LHCN-M2 (cell line): ENCODE measurements around a stretch of chr14.

DNA sequence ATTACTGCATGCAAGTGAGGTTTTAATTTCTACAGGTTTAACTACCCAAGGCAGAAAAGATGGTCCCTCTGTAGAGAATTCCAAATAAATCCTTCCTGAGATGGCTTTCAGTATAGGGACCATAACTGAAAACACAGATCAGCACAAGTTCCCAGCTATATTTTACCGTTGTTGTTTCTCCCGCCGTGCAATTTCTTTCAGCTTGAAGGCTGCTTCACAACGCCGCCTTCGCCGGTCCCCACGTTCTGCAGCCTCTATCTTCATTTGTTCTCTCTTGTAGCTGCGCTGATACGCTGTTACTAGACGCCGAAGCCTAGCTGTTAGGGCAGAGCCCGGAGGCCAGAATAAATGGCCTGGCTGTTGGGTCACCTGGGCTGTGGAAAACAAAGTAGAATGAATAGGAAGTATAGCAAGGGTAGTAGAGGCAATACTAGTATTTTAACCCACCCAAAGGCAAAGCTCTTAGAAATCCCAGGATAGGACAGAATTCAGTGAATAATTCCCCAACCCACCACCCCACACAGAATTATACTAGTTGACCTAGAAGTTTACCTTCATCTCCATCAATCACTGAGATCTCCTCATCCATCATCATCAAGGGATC is 11.0 kb upstream of the SUPT16H start:
- RAMPAGE, long total RNA: no peak

DNA sequence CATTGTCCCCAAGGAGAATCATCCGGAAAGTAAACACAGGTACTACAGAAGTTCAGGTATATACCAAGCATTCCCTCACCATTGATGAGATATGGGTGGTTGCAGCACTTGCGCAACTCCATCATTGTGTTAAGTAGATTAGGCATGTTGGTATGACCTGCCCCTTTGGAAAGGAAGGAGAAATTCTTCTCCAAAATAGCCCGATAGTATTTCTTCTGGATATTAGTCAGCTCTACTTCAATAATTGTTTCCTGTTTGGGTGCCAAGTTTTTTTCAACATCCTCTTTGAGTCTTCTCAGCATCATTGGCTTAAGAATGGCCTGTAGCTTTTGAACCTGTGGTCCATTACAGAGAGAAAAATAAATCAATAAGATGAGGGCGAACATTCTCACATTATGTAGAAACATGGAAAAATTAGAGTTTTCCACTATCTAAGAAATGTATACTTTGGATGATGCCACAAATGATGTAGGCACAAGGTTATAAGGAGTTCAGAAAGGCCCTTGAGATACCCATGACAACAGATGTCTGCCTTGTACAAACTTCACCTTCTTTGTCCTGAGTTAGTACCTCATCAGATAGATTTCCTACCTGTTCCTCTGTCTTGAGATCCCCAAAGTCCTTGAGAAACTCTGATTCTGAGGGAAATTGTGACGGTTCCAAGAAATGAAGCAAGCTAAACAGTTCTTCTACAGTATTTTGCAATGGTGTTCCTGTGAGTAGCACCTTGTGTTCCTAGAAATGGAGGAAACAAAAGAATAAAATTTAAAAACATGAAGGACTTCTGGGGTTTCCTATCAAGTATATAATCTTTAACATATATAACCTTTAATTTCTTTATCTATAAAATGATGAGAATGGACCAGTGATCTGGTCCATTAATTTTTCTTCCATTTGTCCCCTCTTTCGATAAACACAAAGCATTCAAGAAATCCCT is 21.6 kb upstream of the SUPT16H start:
- RAMPAGE, long total RNA: no peak

- RAMPAGE, long total RNA: no peak
Measured at GRCh38 chr14:21427666-21428387, 28.1 kb downstream of the CHD8 start.

DNA sequence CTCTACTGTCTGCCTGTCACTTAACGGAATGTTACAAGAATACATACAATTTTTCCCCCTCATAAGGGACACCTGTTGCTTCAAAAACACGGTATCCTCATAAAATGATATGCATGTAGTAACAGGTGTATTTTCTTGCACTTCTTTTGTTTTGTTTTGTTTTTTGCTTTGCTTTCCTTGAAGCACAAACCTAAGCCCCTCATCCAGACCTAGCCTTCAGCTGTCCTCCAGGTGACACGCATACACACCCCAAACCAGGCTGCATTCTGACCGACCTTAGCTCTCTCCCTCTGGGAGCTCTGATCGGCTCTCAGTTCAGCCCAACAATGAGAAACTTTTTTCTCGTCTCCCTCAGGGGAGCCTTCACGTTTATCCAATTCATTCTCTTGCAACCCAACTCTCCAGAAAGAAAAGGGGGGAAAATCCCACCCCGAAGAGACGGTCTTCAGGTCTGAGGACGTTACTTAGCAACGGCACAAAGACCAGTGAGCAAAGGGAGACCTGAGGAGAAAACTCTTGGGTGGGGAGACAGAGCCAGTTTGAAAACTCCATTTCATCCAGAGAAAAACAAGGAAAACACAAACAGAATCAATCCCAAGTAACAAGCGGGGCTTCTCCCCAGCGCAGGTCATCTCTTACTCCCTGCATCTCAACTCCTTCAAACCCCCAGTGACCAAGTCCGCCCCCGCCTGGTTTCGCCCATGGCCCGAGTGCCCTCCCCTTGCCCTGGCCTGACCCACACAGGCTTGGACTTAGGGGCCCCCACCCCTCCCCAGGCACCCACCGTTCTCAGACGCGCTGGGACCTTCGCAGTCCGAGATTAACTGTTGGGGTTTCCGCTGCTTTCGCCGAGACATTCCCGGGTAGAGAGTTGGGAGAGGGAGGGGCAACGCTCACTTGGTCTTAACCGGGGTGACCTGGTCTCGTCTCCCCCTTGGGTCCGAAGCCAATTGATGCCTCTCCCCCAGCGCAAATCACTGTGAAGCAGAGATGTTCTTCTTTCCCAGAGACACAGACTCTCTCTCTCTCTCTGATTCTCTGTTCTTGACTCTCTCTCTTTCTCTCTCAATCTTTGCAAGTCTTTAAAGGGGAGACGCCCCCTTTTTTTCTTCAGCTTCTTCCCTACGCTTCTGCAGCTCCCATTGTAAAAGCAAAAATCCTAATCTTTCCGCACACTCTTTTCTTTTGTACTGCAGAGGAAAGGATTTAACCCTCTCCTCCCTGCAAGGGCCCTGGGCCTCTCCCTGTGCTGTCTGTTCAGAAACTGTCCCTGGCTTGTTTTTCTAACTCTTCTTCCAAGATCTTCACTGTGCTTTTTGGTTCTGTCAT is 10.4 kb upstream of the SALL2 start:
- RAMPAGE, long total RNA: no peak

DNA sequence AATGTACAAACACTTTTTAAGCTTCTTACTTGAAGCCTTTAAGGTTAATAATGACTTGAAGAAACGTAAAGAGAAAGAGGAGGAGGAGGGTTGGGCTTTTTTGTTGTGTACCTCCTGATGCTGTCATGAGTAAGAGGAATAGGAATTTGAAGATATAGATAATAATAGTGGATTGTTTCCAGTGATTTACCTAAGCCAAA is 126.5 kb upstream of the OR4E1 start:
- RAMPAGE, long total RNA: no peak

- RAMPAGE, long total RNA: no peak
Measured at GRCh38 chr14:21846908-21847518, 173.4 kb upstream of the OR4E1 start.

- RAMPAGE, long total RNA: no peak
Measured at GRCh38 chr14:21860945-21861612, 187.5 kb upstream of the OR4E1 start.

- RAMPAGE, long total RNA: no peak
Measured at GRCh38 chr14:22096923-22097471, 423.4 kb upstream of the OR4E1 start.

DNA sequence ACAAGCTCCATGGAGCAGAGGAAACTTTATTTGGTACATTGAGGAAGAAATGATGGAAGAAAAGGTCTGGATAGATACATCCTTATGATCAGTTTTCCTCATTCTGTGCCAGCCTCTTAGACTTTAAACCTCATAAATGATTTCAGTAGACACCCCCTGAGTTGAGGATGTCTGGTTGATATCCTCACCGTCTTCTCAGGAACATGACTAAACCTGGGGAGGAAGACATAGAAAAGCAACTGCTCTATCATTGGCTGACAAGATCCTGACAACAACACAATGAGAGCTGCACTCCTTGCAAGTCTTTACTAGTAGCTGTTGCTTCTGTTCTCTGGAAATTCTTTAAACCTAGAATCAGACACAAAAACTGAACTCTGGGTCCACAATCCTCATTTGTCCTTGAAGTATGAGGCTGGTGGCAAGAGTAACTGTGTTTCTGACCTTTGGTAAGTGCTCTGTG is 449.5 kb upstream of the OR4E1 start:
- RAMPAGE, long total RNA: no peak

DNA sequence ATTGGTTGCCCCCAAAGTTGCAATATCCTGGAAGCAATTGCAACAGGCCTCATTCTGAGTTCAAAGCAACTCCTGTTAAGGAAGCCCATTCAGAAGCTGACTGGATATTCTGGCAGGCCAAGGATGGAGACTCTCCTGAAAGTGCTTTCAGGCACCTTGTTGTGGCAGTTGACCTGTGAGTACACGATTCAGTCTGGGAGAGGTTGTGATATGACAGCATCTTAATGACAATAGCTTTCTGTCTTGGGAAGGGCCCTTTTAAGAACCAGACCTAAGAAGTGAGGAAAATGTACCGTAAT is 420.8 kb downstream of the DAD1 start:
- RAMPAGE, long total RNA: no peak

DNA sequence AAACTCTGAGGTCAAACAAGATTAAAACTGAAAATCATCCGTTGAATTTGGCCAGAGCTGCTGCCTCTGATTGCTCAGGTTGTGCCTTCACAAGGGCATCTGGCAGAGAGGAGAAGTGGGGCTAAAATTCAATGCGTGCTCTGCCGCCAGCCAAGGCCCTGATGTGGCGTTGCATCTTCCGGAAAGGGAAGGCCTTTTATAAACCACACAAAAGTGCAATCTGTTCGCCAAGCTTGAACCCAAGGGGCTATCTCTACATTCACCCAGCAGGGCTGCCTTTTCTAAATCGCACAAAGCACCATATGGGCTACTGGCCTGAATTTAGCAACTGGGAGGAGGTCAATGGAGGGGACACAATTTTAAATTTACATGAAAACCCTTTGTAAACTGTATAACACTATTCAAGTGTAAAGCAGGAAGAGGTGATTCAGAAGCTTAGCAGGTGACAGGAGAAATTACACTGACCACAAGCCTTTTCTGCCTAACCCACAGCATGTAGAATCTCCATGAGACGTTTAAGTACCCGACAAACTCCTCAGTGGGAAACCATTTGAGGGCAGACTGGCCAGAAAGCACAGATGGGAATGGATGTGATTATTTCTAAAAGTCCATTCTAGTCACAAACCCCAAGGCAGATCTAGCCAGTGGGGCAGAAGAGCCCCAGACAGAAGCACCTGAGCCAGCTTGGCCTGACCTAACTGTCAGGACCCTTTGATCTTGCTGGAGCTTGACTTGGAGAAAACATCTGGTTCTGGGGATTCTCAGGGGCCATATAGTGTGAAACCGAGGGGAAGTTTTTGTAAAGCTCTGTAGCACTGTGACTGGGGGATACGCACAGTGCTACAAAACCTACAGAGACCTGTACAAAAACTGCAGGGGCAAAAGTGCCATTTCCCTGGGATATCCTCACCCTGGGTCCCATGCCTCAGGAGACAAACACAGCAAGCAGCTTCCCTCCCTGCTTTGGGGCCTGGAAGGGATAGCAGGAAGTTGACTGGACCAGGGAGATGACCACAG is 140.4 kb downstream of the DAD1 start:
- RAMPAGE, long total RNA: no peak

- RAMPAGE, long total RNA: no peak
Measured at GRCh38 chr14:22478630-22479102, 110.4 kb downstream of the DAD1 start.

GRCh38 chr14:22489918-22491058 is 98.7 kb downstream of the DAD1 start:
- RAMPAGE, long total RNA: no peak

- RAMPAGE, long total RNA: no peak
Measured at GRCh38 chr14:22506568-22506875, 82.5 kb downstream of the DAD1 start.

GRCh38 chr14:22548385-22548718 is 40.7 kb downstream of the DAD1 start:
- RAMPAGE, long total RNA: no peak

GRCh38 chr14:22589456-22590141 is 575 bp upstream of the DAD1 start:
- RAMPAGE, long total RNA: no peak

DNA sequence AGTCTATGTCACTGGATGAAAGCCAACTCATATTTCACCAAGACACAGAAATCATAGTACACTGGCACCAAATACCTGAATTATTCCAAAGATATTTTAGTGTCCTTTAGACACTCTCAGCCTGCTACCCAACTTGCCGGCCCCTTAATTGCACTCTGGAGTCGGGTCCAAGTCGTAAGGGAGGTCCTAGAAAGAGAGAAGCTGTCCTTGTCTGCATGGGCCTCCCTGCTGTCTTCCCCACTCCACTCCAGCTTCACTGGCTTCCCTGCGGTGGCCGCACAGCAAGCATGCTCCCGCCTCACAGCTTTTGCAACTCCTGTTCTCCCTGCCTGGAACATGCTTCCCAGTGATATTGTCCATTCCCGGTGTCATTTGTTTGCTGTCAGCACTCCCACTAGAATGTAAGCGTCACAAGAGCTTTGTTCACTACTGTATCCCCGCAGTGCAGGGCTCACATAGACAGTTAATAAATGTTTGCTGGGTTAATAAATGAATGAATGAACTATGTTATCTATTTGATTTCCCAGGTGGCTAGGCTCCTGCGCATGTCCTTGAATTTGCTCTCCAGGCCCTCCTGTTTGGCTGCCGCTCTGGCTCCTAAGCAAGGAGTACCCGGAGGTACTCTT is 5.9 kb upstream of the SLC7A7 start:
- RAMPAGE, long total RNA: no peak

DNA sequence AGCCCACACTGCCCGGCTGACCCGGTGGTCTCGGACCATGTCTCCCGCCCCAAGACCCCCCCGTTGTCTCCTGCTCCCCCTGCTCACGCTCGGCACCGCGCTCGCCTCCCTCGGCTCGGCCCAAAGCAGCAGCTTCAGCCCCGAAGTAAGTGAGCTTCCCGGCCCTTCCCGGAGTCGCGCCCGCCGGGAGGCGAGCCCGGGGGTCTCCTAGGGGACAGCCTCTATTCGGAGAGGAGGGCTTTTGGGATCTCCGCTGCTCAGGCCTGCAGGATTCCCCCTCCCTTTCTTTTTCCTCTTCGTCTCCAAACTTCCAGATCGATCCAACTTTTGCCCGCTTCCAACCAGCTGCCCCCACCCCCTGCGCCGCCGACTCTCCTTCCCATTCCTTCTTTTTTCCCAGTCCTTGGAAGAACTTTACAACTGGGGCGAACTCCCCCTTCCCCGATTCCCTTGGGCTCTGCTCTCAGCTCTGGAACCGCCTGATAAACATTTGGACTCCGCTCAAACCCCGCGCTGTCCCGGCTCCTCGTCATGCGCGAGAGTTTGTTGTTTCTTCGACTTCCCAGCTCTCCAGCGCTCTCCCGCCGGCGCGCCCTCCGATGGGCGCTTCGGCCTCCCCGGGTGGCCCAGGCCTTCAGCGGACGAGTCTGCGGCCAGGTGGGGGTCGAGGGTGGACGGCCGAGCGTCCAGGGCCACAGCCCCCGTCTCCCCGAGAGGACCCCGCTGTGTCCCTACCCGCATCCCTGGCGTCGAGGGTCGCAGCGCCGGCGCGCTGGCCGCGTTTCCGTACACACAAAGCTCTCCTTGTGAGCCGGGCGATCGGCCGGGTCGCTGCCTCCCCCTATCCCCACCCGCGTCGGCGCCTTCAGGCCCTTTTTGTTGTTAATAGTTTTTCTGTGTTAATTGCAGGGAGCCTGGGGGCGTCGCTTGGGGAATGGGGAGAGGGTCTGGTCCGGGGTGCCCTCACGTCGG is 682 bp downstream of the MMP14 start:
- RAMPAGE, long total RNA: no peak

- RAMPAGE, long total RNA: no peak
Measured at GRCh38 chr14:22926019-22927150, 2.8 kb downstream of the PRMT5 start.

GRCh38 chr14:23021311-23022053 is 11.5 kb upstream of the C14orf93 start:
- RAMPAGE, long total RNA: no peak